ENCODE measurements around a stretch of chr14.

- RRBS: no CpG with 5 or more reads among the region's 7 CpGs
These were observed 10.2 kb upstream of the CDC42BPB start for GRCh38 chr14:103067430-103068136.

DNA sequence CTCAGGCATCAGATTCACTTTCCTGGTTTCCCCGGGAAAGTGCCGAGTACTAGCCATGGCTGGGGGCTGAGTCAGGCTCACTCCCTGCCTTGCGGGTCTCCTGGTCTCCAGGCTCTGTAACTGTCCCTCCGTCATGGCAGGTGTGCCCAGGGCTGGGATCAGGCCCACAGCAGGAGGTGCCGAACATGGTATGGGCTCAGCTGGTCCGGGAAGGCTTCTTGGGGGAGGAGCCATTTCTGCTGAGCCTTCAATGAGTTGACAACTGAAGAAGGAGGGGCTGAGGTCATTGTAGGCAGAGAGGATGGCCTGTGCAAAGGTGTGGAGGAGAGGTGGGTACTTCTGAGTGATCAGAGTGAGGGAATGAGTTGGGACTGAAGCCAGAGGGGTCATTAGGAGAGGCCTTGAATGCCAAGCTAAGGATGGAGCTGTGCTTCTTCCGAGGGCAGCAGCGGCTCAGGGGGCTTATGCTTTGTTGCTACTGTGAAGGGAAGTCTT lies 745 bp downstream of the EXOC3L4 start:
- RRBS: 91% methylated on average over 4 of the region's 8 CpGs

- RRBS: no CpG with 5 or more reads among the region's 18 CpGs
These were observed 4.0 kb downstream of the EXOC3L4 start for GRCh38 chr14:103098473-103098983.

DNA sequence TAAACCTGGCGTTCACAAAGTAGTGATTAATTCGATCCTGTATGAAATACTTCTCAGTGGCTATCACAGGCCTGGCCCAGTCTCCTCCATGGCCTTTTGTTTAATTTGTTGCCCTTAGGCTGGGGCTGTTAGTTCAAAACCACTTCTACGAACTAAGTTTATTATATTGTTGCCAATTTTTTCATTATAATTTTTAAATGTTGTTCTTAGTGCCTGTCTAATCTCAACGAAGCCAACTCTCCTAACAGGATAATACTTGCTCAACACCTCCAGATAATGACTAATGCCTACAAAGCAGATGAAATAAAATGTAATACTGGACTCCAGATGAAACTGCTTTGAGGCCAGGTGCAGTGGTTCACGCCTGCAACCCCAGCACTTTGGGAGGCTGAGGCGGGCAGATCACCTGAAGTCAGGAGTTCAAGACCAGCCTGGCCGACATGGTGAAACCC lies 62.4 kb downstream of the TNFAIP2 start:
- RRBS: no CpG with 5 or more reads among the region's 7 CpGs

DNA sequence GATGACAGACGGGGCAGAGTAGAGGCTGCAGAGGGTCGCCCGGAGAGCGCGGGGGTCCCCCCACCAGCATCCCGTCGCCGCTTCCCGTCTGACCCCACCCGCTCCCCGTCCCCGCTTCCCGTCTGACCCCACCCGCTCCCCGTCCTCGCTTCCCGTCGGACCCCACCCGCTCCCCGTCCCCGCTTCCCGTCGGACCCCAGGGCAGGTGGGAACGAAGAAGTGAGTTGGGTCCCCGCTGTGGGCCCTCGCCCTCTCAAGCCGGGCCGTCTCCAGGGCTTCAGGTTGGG lies 66.2 kb downstream of the TNFAIP2 start:
- RRBS: 40% methylated on average over 5 of the region's 28 CpGs

DNA sequence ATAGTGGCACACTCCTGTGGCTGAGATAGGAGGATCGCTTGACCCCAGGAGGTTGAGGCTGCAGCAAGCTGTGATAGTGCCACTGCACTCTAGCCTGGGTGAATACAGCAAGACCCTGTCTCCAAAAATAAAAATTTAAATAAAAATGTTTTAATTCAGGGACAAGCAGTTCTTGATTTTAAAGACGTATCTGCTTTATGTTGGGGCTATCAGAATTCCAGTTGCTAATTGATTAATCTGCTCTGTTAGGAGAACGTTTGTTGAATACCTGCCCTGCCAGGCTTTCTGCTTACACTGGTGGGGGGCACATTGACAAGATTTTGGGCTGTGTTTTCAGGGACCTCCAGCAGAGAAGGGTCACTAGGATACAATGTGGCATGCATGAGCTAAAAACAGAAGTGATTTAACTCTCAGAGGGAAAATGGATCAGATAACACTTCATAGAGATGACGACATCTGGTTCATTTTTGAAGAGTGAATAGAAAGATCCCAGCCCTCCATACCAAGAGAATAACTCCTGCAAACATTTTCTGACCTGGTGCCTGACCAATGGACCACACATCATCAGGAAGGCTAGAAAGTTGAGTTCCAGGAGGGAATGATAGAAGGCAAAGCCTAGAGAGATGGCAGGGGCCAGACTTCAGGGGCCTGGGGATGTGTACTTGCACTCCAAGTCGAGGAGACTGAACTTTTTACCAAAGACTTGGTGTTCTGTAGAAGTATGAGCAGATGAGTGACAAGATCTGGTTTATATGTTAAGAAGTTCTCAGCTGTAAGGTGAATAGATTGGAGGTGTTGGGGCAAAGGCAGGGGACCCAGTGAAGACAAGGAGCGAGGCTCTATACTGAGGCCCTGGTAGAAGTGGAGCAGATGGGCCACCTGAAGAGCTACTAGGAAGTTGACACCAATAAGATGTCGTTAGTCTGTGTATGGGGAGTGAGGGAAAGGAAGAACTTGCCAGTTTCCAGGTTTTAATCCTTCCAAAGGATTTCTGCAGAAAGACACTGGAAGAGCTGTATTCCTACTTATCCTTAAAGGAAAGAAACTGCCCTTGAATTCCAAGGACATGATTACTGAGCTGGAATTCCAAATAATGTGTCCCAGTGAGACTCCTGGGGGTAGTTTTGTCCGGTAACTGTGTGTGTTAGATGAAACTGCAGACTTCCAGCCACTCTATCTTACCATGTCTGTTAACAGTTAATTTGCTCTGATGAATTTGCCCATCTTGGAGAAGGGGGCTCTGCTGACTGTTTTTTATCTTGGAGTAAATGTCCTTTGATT lies 33.5 kb downstream of the CKB start:
- RRBS: no CpG with 5 or more reads among the region's 8 CpGs

DNA sequence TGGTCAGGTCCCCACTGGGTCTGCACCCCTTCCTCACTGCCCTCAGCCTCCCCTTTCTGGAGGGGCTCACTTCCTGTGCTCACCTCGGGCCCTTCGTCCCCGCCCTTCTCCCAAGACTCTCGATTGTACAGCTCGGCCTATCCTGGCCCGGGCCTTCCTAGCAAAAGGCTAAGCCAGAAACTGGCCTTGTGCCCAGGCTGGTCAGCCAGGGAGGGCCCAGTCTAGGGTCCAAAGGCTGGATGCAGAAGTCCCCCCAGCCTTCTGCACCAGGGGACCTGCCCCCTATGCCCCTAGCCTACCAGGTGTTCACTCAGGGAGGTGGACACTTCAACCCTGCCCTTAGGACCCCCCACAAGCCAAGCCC lies 4.5 kb downstream of the CKB start:
- RRBS: no CpG with 5 or more reads among the region's 6 CpGs

DNA sequence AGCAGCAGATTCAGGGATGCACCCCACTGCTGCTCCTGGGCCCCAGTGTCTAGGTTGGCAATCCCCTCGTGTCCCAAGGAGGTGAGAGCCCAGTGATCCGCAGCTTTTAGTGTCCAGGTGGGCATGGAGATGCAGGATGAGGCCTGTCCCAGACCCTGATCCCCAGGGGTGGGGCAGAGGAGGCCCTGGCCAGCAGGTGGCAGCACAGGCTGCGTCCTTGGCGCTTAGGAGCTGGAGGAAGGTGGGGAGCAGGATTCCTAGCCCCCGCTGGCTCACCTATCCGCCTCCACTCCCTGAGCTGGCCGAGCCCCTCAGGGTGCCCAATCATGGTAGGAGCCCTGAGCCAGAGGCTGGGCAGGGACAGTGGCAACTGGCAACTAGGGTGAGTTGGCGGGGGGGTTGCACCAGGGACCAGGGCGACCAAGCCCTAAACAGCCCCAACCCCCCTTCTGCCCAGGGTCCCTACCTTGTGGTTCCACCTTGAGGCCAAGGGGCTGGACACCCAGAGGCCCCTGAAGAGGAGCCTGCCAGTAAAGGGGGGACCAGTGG lies 4.0 kb downstream of the CKB start:
- RRBS: no CpG with 5 or more reads among the region's 9 CpGs

- RRBS: 3% methylated on average over 29 of the region's 69 CpGs
These were observed 549 bp downstream of the CKB start for GRCh38 chr14:103521993-103522569.

DNA sequence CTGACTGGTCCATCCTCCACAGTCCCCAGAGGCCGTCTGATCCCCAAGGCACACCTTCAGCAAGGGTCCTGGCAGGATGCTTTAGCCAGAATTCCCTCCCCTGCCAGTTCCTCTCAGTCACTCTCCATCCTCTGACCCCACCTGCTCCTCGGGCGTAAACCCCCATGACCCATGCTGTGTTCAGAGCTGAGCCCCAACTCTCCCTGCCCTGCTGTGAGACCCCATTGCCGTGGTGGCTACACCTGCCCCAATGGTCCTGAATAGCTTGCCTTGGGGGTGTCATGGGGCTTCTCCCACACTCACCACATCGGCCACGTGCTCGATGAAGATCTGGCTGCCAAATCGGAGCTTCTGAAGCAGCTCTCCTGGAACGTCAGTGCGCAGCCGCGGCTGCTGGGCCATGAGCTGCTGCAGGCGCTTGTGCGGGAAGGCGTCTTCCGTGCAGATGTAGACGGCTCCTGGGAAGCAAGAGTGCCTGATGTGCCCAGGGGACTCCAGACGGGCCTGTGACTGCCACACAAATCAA lies 12.3 kb downstream of the XRCC3 start:
- RRBS: no CpG with 5 or more reads among the region's 18 CpGs

DNA sequence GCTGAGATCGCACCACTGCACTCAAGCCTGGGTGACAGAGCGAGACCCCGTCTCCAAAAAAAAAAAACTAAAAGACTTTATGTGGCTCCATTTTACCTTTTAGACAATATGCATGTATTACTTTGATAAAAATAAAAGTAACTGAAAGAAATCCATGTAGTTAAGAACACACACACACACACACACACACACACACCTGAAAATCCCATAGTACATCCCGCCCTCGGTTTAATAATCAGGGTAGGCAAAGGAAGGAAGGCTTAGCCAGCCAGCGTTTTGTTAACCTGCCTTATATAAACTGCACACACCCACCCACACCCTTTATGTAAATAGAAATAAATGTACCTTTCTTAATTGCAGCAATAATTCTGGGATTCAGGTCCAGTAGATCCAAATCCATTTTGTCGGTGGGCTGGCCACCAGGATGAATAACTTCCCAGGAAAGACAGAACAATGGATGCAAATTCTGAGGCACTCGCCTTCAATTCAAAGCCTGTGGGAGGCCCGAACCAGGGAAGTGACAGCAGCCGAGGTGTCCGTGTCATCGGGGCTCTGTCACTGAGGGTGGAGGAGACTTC lies 4.5 kb downstream of the XRCC3 start:
- RRBS: no CpG with 5 or more reads among the region's 12 CpGs

DNA sequence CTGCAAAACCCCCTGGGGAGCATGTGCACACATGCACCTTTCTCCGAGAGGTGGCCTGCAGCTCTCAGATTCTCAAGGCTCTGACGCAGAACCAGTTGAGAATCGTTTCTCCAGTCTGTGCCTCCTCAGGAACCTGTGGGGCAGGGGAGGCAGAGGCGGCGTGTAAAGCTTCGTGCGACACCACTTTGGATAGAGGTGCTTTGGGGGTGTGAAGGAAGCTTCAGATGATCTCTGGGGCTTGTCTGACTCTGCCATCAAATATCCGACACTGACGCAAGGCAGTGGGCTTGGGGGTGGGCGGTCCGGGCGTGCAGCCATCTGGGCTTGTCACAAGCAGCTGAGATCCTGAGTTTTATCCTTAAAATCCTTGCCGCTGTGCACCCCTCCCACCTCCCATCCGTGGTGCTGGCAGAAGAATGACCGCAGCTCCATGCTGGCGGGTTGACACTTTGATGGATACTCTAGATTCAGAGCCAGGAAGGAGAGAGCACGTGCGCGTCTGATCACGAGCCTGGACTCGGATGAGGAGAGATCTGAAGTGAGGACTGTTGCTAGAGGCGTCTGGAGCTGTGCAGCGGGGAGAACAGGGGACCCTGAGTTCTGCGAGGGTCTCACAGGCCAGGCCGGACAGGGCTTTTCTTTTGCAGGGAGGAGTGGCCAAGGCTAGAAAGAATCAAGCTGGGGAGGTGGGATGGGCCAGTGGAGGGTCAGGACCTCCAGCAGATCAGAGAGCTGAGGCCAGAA lies 2.9 kb downstream of the ZFYVE21 start:
- RRBS: no CpG with 5 or more reads among the region's 25 CpGs

DNA sequence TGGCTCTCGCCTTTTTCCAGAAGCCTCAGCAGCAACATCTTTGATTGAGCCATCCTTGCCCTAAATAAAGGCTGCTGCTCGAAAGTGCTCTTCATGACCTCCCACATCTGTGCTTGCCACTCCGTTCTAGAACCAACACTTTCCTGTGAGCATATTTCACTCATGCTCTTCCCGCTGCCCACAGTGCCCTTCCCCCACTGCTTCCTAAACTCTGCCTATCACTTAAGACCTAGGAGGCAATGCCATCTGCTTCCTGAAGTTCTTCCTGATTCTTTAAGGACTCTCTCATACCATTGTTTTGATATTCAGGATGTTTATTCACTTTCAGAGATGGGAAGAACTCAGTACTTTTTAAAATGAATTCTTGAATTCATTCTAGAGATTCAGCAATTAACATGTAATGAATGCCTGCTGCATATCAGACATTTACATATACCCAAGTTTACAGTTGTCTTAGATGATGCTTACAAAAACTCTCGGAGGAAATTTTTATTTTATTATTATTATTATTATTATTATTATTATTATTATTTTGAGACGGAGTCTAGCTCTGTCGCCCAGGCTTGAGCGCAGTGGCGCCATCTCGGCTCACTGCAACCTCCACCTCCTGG lies 50.0 kb downstream of the ZFYVE21 start:
- RRBS: no CpG with 5 or more reads among the region's 10 CpGs

GRCh38 chr14:103801406-103801897 lies 45.9 kb downstream of the PPP1R13B start:
- RRBS: no CpG with 5 or more reads among the region's 5 CpGs

DNA sequence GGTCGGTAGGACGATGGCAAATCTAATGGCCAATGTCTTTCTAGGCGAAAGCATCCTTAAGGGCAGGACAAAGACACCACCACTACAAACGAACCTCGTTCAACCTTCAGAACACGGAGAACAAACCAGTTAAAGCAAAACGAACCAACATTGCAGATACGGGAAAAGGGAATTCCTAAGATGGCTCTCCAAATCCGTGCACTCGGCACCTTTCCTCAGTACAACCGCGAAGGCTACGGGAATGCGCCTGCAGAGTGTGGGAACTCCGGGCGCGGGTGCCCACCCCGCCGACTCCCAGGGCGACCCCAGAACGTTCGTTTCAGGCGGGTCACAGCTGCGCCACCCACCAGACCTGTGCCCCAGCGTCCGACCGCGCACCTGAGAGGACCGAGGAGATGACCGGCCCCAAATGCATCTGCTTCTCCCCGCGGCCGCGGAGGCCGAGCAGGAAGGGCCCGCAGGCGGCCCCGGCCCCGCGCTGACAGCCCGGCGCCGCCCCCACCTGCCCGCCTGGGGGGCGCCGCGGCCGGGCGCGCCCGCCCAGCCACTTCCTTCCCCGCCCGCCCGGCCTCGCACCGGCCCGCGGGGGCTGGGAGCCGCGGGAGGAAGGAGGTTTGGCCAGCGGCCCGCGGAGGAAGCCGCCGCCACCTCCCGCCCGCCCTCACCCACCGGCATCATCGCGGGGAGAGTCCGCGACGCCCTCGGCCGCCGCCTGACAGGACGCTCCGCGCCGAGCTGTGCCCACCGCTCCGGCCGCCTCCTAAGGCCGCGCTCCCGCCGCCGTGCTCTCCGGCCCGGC lies 546 bp downstream of the PPP1R13B start:
- RRBS: 1% methylated on average over 57 of the region's 90 CpGs

GRCh38 chr14:103931489-103931960 lies 3.3 kb downstream of the TDRD9 start:
- RRBS: no CpG with 5 or more reads among the region's 3 CpGs

DNA sequence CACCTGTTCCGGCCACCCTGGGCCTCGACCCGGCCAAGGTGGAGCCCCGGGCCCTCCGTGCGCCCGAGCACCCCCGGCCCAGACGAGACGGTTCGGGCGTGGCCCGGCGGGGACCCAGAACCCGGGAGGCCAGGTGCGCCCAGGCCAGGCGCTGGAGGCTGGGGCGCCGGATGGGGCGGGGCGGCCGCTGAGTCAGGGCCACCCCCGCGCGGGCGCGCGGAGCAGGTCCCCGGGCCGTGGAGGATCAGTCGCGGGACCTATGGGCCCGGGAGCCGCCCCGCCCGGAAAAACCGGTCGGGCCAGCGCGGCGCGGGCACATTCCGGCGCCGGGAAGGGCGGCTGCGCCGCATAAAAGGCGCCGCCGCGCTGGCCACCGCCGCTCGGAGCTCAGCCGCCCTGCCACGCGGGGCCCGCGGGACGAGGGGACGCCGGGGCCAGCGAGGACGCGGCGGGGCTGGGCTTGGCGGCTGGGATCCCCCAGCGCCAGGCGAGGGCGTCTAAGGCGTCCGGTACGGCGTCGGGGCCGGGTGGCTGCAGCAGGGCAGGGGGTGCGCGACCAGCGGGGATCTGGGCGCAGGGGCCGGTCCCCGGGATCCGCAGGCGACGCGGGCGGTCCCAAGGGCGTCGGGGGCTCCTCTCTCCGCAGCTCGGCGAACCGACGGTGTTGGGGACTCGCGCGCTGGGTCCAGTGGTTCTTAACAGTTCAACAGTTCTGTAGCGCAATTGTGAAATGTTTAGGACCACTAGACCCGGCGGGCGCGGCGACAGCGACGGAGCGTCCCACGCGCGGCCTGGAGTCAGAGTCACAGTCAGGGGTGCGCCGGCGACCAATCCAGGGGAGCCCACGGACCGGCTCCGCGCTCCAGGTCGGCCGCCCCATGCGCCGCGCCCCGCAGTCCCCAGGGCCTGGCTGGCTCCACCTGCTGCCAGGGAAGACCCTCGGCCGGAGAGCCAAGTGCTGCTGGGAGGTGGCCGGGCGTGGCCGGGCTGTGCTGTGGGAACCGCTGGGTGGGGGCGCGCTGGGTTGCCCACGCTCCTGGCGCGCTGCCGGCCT lies 21.3 kb upstream of the KIF26A start:
- RRBS: 6% methylated on average over 76 of the region's 135 CpGs

DNA sequence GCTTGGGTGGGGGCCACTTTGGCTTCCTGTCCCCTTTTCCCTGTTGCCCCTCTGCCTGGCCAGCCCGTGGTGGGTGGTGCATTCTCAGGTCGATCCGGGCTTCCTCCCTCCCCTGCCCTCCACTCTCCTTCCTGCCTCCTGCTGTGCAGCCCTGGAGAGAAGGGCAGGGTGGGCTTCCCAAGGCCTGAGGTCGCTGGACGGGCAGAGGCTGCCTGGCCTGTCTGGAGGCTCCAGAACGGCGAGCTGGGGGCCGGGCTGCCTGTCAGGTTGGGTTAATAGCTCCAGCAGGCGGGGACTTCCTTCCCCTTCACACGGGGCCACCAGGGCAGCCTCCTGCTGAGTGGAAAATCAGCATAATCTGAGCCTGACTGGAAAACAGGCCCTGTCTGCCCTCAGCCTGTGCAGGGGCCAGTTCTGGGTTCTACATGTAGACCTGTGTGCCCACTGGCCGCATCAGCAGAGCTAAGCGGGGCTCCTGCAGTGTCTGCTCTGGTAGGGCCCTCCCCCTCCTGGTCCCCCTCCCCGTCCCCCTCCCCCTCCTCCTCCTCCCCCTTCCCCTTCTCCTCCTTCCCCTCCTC lies 11.3 kb downstream of the KIF26A start:
- RRBS: 5% methylated on average over 3 of the region's 13 CpGs

DNA sequence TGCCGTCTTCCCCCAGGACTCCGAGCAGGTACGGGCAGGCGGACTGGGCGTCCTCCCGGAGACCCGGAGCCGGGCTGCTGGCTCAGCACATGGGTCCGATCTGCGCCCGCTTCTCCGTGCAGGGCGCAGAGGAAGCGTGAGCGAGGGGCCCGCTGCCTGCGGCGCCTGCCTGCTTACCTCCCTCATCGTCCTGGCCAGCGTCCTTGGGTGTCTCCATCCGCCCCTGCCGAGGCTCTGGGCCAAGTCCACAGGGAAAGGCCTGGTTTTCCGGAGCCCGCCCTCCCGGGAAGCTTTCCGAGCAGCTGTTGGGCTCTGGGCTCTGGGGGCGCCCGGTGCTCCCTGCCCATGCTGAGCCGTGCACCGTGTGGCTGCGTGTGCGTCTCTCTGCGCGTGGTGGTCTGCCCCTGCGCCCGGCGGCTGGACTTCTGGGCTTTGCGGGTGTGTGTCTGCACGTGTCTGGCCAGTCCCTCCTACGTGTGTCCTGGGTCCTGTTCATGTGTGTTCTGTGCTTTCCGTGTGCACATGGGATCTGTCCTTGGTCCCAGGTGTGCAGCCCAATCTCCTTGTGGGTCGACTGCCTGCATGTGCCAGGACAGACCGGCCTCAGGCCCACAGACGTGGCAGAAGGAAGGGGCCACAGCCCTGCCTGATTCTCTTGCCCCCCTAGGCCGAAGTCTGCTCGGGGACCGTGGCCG lies 33.7 kb downstream of the KIF26A start:
- RRBS: 82% methylated on average over 14 of the region's 48 CpGs

- RRBS: 16% methylated on average over 3 of the region's 17 CpGs
These were observed 85.5 kb downstream of the KIF26A start for GRCh38 chr14:104223836-104224269.

Measured in mononuclear cell (primary cell).